Spinal cord (tissue), 3 donors: ENCODE data around the genes KDR and TMEM165.

DNA sequence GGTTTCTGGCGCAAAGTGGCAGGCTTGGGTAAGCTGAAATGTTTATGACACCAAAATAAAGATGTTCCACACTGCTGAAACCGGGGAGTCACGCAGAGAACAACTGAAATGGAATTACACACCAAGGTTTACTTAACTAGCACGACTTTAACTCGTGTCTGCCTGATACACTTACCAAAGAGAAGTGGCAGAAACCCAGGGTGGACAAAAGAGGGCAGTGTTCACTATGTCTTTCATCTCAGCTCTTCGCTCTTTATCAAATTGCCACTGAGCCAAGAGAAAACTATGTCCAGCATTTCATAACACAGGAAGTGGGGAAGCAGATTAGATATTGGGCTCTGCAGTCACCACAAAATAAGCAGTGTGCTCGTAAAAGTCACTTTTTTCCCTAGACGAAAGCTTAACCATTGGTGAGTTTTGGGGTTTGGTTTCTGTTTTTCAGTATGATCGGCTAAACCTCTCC is 155.8 kb downstream of the CHIC2 start:
- PRO-cap, result no peak
- RAMPAGE, long total RNA, result no peak

DNA sequence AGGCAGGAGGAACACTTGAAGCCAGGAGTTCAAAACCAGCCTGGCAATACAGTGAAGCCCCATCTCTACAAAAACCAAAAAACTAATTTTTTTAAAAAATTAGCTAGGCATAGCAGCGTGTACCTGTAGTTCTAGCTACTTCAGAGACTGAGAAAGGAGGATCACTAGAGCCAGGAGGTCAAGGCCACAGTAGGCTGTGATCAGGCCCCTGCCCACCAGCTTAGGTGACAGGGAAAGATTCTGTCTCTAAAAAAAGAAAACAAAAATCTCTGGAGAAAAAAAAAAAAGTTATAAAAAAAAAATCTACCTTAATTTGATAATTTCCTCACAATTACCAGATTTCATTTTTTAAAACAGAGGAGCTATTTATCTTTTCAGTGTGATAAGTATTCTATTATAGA is 5.1 kb downstream of the CHIC2 start:
- PRO-cap, result no peak
- RAMPAGE, long total RNA, result no peak

- PRO-cap, result no peak
- RAMPAGE, long total RNA, result no peak
Measured at GRCh38 chr4:54227883-54228643, 1.0 kb upstream of the PDGFRA start.

DNA sequence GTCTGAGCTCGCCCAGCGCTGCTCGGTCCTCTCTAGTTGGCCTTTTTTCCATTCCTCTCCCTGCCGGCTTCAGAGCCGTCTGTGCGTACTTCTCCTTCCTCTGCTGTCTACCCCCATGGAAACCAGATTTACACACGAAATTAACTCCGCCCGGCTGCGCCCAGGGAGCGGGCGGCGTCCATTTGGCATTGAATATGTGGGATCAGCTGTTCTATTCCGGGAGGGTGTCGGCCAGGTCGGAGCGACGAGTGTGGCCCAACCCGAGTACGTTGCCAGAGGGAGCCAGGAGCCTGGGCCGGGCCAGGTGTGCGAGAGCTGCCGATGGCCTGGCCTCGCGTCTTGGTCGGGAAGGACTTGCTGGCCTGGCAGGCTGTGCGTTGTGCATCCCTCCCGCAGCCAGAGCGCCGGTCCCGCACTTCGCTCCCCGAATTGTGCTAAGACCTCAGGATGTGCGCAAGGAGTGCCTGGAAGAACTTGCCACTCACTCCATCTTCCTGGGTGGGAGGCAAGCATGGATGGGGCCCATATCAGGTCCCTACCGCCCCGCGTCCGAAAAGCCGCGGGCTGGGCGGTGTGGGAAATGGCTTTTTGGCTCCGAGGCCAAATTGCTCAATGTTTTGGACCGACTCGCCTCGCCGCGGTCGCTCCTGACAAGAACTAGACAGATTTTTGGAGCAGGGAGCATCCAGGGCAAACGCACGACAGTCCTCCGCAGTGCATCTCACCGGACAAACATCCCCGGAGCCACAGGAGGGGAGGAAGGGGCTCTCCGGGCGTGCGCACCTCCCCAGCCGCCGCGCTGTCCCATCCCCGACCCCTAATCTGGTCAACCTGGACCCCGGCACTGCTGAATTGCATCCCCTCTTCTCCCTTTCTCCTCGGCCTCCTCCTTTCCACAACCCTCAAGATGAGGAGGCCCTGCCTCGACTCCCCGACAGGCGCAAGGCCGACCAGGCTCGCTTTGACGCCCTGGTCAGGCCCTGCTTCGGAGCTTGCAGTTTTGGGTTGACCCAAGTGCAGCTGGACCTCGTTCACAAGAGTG is 1.9 kb downstream of the PDGFRA start:
- PRO-cap, result no peak
- RAMPAGE, long total RNA, result no peak

DNA sequence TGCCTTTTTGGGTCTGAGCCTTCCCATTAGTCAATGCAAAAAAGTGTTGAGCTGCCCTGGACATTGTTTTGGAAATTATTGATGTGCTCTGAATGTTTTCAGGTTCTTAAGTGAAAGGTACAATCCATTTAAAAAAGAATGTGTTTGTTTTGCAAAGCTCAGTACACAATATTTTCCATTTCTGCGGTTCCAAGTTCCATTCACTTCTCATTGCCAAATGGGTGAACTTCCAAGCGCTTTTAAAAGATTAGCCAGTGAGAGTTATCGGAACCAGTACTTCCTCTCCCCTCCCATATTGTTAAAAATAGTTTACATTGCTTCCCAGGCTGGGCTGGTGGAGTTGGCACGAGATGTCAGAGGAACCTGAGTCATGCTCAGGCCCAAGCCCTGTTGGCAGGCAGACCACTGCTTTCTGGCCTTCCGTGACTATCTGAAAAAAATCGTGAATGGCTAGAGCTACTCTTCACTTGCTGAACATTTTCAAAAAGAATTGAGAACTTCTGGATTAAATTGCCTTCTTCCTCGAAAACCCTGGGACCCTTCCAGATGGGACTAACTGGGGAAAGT is 52.2 kb downstream of the PDGFRA start:
- PRO-cap, result no peak
- RAMPAGE, long total RNA, result no peak

GRCh38 chr4:54658236-54659285 is 804 bp downstream of the KIT start:
- PRO-cap, result no peak
- RAMPAGE, long total RNA, result no peak

- PRO-cap, result no peak
- RAMPAGE, long total RNA, result no peak
Measured at GRCh38 chr4:55078838-55079548, 46.4 kb downstream of the KDR start.

GRCh38 chr4:55086894-55087408 is 38.4 kb downstream of the KDR start:
- PRO-cap, result no peak
- RAMPAGE, long total RNA, result no peak

GRCh38 chr4:55124934-55125913 is at the start of gene KDR:
KDR (minus strand) TSS chr4:55125595.
- PRO-cap, result unidirectional peak, minus-strand start at chr4:55125592
- RAMPAGE, long total RNA, result start-site peak on the minus strand at chr4:55125513-55125597, 23 and 224 reads in 2 replicates

DNA sequence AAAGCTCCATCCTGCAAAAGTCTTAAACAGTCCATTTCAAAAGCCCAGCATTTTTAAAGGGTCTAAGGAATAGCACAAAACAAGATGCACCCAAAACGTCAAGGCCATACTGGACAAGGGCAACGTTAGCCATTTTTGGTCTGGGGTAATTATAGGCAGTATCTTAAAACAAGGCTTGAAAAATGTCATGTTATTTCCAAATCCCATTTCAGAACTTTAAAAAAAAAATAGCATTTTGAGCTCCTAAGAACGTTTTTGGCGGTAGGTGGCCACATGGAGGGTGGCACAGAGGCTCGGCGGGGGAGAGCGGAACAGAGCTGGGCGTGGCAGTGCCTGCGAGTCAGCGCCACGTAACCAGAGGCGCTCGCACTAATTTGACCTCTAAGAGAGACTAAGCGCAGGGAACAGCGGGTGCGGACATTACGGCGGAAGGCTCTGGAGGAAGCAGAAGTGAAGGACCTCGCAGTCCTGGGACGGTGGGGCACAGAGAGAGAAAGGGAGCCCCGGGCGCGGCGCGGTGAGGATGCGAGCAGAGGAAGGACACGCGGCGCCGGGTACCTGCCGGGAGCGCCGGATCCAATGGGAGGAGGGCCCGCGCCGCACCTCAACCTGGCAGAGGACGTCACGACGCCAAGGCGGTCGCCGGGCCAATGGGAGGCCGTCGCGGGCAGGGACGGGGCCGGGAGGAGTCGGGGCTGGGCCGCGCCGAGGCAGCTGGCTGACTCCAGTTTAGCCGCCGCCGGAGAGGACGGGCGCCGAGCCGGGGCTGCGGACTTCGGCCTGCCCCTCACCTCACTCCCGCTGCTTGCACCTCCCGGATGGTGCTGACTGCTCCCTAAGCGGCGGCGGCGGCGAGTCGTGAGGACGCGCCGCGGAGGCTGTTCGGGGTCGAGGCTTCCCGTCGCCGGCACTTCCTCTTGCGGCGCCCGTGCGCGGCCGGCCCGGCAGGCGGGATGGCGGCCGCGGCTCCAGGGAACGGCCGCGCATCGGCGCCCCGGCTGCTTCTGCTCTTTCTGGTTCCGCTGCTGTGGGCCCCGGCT is at the start of gene TMEM165:
TMEM165 (plus strand) TSS at position 721 of the 1,040 bp plus-strand sequence.
- PRO-cap, result unidirectional peak, plus-strand start at position 727 of the sequence
- RAMPAGE, long total RNA, result no peak

DNA sequence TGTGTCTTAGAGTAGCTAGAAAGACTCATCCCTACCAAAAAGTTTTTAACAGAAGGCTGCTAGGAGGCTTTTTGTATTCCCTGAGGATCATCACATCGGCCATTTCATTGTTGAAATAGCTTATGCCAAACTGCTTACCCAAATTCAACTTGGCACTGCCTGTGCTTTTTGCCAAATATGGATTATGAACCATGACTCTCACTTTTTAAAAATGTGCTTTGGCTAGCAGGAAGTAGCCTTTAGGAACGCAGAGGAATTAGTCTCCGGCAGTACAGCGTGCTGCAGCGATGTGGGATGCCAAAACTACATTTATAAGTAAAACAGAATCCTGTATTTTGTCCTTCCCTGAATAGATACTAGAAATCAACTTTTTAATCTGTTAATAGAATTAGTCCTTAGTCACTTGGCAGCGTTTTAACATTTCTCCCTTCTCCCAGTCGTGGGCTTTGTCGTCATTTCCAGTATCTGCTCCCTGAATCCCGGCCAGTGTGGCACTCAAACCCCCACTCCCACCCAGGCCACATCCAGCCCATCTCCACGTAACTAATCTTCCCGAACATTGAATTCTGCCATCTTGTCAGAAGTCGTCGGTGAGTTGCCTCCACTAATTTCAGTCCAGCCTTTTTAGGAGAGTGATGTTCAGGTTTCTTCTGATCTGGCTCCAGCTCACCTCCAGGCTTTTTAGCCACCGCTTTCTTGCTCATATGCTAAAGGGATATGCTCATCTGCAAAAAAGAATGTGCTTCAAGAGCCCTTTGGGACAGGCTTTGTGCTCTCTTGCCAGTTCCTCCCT is 1.1 kb downstream of the TMEM165 start:
- PRO-cap, result no peak
- RAMPAGE, long total RNA, result no peak

DNA sequence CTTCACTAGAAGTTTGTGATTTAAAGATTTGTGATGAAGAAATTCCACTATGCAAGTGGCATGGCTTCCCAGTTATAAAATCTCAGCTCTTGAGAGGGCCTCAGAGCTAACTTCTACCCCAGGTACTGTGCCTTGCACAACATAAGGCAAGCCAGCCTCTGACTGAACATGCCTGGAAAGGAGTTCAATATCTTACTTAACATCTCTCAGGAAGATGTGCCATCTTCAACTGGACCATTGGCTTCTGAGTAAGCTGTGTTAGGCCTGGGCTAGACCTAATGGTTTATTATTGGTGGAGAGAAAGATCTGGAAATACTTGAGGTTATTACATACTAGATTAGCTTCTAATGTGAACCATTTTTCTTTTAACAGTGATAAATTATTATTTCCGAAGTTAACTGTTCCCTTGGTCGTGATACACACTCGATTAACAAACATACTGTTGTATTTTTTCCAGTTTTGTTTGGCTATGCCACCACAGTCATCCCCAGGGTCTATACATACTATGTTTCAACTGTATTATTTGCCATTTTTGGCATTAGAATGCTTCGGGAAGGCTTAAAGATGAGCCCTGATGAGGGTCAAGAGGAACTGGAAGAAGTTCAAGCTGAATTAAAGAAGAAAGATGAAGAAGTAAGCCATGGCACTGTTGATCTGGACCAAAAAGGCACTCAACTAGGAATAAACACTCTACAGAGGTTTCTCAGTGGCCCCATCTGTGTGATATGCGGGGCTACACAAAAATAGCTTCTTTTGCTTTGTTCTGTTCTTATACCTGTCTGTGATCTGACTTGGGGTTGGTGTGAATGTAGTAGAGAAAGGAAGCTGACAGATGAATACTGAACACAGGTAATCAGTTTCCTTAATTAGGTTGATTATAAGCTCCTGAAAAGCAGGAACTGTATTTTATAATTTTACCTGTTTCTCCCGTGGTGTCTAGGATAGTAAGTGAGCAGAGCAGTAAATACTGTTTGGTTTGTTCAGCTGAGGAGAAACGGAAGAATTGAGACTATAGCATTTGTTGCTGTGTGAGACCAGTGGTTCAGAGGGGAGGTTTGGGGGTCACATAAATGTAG is 21.2 kb downstream of the TMEM165 start:
- PRO-cap, result no peak
- RAMPAGE, long total RNA, result no peak

- PRO-cap, result no peak
- RAMPAGE, long total RNA, result no peak
Measured at GRCh38 chr4:55453371-55454107, 57.8 kb downstream of the TMEM165 start.

DNA sequence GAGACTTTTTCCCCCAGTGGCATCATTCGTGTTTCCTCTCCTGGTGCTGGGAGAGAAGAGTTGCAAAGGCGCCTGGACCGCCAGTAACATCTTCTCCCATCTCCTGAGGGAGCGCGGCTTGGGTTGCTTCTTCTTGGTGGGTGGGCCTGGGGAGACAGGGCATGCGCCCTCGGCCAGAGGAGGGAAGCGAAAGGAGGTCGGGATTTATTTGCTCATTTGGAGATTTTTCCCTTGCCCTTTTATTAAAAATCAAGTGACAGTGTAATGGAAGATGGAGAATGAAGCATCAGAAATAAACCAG is 603 bp upstream of the CLOCK start:
- PRO-cap, result no peak
- RAMPAGE, long total RNA, result no peak

- PRO-cap, result no peak
- RAMPAGE, long total RNA, result no peak
Measured at GRCh38 chr4:56049440-56050068, 656 bp downstream of the CRACD start.

DNA sequence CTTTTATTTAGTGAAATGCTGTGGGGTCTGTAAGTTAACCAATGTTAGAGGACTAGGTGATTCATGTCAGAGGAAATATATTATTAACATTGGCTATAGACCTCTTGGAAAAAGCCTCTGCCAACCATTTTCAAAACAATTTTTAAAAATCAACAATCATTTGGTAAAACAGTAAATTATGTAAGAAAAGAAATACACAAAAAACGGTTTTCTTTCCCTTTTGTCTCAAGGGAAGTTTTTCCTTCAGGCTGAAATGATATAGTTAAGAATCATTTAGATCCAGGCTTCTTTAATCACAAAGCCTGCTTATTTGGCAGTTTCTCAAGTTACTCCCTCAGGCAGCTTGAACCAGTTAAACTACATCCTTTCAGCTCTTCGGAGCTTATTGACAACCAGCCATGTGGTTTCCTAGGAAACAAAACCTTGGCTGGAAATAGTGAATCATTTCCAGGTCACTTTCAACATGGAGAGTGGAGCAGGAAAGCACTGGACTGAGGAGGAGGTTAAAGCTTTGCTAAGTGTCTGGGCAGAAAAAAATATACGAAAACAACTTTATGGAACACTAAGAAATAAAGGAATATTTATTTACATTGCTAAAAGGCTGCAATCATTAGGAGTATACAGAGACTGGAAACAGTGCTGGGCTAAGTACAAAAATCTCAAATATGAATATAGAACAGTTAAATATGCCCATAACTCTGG is 22.9 kb upstream of the AASDH start:
- PRO-cap, result no peak
- RAMPAGE, long total RNA, result start-site peak on the plus strand centred at position 453 of the sequence, 6 bp wide, 14 and 22 reads in 2 replicates

DNA sequence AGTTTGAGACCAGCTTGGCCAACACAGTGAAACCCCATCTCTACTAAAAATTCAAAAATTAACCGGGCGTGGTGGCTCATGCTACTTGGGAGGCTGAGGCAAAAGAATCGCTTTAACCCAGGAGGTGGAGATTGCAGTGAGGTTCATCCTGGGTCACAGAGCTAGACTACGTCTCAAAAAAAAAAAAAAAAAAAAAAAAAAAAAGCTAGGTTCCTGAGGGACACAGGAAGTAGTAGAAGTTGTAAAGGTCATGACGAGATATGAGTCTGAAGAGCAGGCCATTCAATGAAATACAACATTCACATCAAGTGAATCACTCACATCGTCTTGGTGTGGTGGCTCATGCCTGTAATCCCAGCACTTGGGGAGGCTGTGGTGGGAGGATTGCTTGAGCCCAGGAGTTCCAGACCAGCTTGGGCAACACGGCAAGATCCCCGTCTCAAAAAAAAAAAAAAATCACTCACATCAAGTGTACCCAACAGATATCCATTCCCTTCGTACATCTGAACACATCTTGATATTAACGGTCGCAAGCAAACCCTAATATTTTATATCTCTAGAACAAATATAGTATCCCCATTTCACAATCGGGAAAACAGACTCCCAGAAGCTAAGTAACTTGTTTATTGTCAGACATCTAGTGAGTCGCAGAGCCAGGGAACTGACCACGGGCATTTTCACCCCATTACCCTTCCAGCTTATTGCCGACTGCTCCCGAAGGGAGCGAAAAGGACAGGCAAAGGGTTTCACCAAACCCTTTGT is 930 bp upstream of the SRP72 start:
- PRO-cap, result no peak
- RAMPAGE, long total RNA, result no peak

GRCh38 chr4:56655597-56655910 is 25.5 kb downstream of the HOPX start:
- PRO-cap, result no peak
- RAMPAGE, long total RNA, result no peak

DNA sequence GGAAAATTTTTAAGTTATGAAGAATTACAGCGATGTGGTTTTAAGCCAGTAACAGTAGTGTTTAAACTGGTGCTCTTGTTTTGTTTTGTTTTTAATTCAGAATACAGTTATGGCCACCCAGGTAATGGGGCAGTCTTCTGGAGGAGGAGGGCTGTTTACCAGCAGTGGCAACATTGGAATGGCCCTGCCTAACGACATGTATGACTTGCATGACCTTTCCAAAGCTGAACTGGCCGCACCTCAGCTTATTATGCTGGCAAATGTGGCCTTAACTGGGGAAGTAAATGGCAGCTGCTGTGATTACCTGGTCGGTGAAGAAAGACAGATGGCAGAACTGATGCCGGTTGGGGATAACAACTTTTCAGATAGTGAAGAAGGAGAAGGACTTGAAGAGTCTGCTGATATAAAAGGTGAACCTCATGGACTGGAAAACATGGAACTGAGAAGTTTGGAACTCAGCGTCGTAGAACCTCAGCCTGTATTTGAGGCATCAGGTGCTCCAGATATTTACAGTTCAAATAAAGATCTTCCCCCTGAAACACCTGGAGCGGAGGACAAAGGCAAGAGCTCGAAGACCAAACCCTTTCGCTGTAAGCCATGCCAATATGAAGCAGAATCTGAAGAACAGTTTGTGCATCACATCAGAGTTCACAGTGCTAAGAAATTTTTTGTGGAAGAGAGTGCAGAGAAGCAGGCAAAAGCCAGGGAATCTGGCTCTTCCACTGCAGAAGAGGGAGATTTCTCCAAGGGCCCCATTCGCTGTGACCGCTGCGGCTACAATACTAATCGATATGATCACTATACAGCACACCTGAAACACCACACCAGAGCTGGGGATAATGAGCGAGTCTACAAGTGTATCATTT is 3.1 kb downstream of the REST start:
- PRO-cap, result no peak
- RAMPAGE, long total RNA, result no peak

GRCh38 chr4:56979028-56980100 is 668 bp downstream of the POLR2B start:
- PRO-cap, result no peak
- RAMPAGE, long total RNA, result no peak